ENCODE results near the gene TRIM25.

DNA sequence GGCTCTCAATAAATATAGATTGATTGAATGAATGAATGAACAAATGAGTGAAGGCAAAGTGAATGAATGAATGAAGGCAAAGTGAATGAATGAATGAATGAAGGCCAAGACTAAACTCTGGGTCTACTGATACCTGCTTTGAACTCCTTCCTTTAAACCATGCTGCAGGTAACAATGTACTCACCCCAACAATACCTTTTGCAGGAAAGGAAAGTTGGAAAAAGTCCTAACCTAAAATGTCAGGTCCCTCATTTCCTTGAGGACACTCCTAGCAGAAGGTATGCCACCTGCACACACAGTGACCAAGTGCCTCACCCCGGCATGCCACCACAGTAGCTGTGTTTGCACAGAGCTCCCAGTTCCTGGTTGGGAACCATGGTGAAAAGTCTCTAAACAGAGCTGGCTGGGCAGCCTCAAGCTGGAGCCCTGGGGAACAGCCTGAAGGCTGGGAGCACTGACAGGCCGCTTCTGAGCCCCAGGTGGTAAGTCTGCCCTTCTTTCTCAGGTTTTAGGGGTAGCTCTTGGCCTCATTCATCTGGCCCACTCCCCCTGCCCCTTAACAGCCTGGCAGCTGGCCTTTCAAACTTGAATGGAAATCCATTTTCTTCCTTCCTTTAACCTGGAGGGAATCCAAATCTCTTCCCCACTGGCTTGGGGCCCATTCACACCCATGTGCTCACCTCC lies 42.6 kb upstream of the ANKFN1 start:
- PRO-cap, result no peak

- PRO-cap, result no peak
Observed at GRCh38 chr17:56412524-56412914, 181.0 kb upstream of the NOG start.

- PRO-cap, result no peak
Observed at GRCh38 chr17:56707590-56708045, 114.1 kb downstream of the NOG start.

DNA sequence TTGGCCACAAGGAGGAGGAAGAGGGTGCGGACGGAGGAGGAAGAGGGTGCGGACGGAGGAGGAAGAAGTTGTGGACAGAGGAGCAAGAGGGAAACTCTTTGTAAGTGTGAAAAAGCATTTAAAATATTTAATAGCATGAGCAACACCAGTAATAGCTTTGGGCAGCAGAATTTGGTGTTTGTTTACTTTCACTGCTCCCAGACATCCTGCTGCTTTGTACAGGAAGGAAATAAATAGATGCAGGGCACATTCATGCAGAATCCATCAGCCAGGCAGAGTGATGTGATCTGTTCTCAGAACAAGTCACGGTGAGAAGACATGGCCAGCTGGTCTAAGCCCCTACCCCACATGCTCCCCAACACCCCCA lies 82.4 kb downstream of the C17orf67 start:
- PRO-cap, result no peak

DNA sequence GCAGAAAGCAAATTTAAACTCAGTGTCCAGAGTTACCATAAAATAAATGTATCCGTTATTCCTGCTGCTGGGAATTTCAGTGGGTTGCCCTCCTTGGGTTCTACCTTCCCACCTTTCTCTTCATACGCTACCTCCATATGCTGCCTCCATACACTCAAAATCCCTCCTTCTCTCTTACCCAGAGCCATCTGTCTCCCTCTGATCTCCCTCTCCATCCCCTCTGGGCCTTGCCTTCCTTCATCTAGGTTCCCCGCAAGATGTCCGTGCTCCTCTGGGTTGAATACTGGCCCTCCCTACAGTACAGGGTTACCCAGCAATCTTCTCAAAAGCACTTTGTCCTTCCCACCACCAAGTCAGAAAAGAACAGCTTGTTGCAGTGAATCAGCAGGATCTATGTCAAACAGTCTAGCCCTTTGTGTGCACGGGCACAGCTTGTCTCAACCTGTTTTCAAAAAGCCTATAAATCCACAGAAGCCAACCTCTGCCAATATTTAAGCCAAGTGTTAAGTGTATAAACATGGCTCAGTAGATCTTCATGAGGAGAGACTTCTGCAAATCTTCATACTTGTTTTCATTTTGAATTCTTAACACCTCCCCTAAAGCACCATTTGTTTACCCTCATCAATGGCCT lies 25.3 kb downstream of the C17orf67 start:
- PRO-cap, result no peak

DNA sequence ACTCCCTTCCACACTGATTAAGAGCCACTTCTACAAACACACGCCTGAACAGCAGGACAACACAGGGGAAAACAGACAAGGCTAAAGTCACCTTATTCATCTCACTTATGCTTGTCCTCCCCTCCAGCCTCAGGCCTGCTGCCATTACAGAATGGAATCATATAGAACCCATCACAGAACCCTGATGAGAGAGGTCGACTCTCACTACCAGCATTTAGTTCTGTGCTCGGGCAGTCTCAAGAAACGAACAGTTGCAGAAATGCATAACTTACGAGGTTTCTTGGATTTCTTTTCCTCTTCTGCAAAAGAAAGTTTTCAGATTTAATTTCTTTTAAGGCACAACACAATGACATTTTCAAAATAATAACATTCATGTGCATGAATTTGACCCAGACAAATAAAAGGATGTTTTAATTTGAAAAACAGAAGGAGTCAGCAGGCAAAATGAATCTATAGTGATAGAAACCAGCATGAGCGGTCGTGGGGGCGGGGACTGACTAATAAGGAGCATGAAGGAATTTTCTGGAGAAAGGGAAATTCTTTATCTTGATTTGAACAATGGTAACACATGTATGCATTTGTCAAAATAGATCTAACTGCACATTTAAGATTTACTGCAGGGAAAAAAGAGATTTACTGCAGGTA lies 18.1 kb downstream of the TRIM25 start:
- PRO-cap, result no peak

DNA sequence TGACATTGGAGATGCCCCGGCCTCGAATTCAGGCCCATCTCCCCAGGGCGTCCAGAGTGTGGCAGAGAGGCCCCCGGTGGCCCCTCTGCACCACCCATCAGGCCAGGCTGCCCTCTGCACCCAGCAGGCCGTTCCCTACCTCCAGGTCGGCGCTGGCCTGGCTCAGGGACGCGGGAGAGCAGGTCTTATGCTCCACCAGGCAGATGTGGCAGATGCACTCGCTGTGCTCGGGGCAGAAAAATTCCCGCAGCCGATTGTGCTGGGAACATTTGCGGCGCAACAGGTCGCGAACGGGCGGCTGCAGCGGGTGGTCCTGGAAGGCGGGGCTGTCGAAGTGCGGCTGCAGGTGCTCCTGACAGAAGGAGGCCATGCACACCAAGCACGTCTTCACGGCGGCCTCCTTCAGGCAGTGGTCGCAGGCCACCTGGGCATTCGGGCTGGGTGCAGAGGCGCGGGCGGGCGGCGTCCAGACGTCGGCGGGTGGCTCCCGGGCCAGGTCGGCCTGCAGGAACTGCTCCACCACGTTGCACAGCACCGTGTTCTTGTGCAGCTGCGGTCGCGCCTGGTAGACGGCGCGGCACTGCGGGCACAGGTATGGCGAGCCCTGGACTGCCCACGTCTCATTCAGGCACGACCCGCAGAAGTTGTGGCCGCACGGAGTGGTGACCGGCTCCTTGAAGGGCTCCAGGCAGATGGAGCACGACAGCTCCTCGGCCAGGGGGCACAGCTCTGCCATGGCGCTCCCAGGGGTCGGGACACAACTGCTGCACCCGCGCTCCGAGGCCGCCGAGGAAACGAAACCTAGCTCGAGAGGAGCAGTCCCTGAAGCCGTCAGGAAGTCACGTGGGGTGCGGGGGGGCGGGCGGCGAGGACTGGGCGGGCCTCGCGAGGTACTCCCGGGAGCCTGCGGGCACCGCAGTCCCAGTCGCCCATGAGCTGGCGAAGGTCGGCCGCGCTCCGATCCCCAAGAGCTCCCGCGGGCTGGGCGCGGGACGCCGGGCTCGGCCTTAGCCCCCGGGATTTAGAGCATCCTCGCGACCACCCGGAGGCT lies at the start of gene TRIM25:
Gene TRIM25, minus strand, starts transcription at position 797 of the 1,051 bp plus-strand sequence.
- PRO-cap, result bidirectional peak, plus-strand start at position 924 of the sequence, minus-strand start at position 796 of the sequence

DNA sequence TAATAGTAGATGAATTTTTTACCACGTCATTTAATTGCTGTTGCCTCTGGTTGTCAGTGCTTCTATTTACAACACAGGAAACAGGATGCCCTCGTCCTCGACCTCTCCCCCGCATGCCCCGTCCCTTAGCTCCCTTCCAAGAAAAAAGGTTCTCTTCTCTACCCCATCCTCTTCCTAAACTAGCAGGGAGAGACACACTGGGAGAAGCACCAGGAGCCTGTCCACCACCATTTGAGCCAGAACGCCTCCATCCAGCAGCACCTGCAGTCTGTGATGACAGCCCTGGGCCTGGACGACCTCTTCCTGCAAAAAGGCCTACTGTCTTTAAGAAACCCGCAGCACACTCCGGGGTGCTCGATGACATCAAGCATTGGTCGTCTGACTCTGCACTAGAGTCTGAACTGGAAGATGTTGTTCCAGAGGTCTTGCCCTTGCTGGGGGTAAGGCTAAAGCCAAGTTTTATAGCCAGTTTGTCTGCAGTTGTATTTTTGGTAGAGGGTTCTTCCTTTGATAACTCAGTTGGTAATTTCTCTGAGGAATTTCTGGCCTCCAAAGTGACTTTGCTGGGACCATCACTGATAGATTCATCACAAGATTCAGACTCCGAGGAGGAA lies 10.8 kb downstream of the COIL start:
- PRO-cap, result no peak

GRCh38 chr17:57045285-57045794 lies 39.7 kb upstream of the AKAP1 start:
- PRO-cap, result no peak

GRCh38 chr17:57242074-57242599 lies 14.2 kb upstream of the MSI2 start:
- PRO-cap, result no peak

GRCh38 chr17:57405867-57406702 lies 149.8 kb downstream of the MSI2 start:
- PRO-cap, result no peak

DNA sequence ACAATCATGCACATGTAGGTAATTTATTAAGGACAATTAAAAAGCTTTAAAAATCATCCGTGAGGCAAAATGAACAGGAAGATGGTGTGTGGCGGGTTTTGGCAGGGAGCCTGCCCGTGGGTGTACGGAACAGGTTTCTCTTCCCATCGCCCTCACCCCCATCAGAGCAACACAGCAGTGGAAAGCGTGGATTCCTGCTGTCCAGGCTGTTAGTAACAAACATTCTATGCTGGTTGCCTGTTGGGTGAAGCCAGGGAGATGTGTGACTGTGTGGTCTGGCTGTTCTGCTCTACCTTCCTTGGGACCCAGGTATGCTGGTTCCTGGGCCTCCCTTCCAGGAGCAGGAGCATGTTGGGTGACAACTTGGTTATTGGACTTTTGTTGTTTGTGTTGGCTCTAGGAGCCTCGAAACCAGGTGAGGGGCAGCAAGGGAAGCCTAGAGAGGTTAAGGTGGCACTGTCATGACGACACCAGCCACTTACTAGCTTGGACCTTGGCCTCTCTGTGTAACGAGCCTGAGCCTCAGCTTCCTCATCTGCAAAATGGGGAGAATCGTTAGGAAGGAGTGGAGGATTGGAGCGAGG lies 192.1 kb downstream of the MSI2 start:
- PRO-cap, result no peak

- PRO-cap, result no peak
Observed at GRCh38 chr17:57521644-57522305, 223.3 kb downstream of the CCDC182 start.

DNA sequence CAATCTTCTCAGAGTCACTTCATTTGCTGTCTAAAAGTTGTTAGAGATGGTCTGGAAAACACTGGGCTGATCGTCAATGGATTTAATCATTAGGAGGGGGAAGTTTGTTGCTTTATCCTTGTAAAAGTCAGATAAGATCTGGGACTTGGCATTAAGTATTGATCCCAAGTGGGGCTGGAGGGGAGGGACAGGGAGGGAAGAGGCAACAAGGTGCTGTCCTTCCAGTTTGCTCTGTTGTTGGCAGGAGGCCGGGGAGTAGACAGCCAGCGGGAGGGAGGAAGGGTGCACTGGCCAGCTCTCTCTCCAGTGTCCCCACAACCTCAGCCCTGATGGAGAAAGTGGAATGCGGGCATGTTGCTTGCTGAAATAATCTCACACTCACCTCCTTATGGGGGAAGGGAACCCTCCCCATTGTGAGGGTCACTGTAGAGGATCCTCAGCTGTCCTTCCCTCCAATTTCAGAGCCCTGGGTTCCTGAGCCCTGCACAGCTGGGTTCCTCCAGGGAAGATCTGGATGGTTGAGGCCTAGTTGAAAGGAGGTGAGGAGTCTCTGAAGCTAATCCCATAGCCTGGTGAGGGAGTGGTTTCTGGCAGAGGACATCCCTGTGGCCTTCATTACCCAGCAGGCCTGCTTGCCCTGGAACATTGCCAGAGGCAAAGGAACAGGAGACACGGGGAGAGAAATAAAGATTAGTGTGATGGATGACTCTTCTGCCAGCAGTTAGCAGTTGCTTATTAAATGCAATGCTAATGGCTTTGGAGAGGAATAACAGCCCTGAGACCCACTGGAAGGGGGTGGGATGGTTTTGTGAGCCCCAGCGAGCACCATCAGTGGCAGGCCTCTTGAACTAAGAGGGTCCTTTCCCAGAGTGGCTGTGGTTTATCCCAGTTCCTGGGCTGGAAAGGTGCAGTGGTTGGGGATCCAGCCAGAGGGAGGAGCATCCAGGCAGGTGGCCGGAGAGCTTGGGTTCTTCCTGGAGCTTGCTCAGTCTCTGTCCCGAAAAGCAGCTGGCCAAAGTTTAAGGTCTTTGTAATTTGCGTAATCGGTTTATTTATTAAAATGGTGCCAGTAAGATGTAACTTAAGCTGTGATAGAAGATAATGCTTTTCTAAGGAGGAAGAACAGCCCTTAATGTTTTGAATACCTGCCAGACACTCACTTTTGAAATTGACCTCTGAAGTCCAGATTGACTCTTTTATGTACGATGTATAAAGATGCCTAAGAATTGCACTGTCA lies 209.9 kb downstream of the CCDC182 start:
- PRO-cap, result no peak

GRCh38 chr17:57537456-57538296 lies 207.4 kb downstream of the CCDC182 start:
- PRO-cap, result no peak

DNA sequence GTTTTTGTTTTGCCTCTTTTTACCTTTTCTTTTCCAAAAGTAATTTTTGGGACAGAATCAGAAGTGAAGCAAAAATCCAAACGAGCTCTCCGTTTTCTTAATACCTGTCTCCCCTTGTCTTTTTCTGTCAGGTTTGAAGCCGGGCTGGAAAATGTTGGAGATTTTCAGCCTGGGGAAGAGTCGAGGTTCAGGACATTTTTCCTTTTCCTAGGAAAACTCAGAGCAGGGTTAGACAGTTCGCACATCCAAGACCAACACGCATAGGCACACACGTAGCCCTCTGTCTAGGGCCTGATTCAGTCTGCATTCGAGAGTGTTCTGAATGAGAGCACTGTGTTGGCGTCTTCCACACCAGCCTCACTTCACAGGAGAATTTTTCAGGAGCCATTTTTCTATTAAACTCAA lies 194.5 kb downstream of the CCDC182 start:
- PRO-cap, result no peak

- PRO-cap, result no peak
Observed at GRCh38 chr17:57665100-57665536, 80.0 kb downstream of the CCDC182 start.

- PRO-cap, result no peak
Observed at GRCh38 chr17:57671705-57672532, 73.2 kb downstream of the CCDC182 start.

- PRO-cap, result no peak
Observed at GRCh38 chr17:57680602-57681889, 64.1 kb downstream of the CCDC182 start.

DNA sequence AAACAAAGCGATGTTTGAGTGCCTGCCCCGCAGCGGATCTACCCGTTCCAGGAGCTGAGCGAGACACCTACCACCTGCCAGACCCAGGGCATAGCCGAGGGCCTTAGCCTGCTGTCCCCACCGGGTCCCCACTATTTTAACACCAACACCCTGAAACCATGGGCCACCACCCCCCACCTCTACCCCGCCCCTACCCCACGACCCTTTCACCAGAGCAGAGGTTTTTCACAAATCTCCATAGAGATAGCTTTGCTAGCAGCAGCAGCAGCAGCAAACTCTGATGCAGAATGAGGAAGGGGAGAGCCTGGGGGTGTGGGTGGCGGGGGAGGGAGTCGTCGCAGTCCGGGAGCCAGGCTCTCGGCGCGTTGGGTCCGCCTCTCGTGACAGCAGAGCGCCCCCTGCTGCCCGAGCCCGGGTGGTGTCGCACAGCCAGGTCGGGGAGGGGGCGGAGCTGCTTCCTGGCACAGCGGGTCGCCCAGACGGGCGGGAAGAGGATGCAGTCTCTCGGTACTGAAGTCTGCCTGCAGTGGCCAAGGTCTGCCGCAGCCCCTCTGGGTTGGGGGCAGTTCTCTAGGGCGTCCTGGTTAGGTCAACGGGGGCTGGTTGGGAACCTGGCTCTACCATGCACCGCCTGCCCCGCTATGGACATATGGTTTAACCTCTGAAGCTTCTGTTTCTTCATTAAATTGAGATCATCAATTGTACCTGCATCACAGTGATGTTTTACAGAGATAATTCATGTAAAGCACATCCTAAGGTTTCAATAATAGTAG lies 38.1 kb upstream of the CCDC182 start:
- PRO-cap, result no peak